Upper lobe of left lung (tissue), 5 donors: ENCODE data around the genes GPC5, TGDS and UGGT2.

GRCh38 chr13:91154451-91155041 is 243.9 kb upstream of the GPC5 start:
- PRO-cap, 2 experiments, result no peak in any of the 2 experiments
- RAMPAGE, long total RNA, 4 experiments, result no peak in any of the 4 experiments

DNA sequence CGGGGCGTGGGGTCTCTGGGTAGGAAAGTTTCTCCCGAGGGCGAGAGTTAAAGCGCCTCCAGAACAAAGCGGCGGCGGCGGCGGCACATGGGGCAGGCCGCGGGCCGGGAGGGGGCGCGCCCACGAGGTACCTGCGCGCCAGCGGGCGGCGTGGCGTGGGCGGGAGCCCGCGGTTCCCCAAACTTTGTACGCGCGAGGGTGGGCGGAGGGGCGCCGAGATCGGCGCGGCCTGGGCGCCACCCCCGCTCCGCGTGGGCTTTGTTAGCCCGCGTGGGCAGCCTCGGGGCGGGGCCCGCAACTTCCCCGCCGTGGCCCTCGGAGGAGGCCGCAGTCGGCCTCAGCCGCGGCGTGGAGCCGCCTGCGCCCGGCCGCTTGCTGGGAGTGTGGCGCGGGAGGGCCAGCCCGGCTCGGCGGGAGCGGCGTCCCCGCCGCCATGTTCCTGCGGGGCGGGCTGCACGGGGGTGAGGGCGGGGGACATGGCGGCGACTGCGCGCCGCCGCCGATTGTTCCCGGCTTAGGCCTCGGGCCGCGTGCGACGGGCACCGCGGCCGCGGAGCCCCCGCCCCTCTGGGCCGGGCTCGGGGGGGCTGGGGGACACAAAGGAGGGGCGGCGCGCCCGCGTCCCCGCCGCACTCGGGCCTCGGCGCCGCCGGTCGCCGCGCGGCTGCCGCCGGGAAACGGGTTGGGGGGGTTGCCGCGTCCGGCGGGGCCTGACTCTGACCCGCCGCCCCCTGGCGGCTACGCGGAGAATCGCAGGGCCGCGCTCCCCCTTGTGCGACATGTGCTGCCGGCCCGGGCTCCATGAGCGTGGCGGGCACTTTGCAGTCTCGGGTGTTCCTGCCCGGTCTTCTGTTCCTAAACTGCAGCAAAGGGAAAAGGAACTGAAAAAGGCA is 49.8 kb upstream of the GPC5 start:
- PRO-cap, 2 experiments, result peak in 2 of 2 experiments; most common plus-strand start position 464 of the sequence (in 2); most common minus-strand start position 569 of the sequence (in 2)
- RAMPAGE, long total RNA, 4 experiments, result no peak in any of the 4 experiments

DNA sequence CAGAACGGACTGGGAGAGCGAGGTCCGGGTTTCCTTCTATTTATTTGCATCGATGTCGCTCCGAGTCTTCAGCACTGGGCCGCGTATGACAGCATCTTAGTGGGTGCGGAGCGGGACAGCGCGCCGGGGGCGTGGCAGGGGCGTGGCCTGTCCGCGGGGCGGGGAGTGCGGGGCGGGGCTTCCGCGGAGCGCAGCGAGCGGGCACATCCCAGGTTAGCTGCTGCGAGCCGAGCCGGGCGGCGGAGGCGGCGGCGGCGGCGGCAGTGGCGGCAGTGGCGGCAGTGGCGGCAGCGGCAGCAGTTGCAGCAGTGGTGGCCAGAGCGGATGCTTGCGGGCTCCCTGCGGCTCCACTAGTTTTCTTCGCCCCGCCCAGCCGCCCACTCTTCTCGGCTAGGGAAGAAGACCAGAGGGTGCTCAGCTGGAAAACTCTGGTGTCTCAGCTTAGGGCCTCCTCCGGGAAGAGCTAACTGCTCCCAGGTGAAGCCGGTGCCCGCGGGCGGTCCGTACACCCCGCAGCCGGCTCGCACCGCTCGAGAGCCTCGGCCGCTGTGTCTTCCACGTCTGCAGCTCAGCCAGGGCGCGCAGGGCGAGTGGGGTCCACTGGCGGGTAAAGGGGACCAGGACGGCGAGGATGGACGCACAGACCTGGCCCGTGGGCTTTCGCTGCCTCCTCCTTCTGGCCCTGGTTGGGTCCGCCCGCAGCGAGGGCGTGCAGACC is at the start of gene GPC5:
Gene GPC5, plus strand, starts transcription at position 206 of the 718 bp plus-strand sequence.
- PRO-cap, 2 experiments, result no peak in any of the 2 experiments
- RAMPAGE, long total RNA, 4 experiments, result start-site peak on the plus strand in 2 of 4 experiments, centred at positions 244 to 250 of the sequence, 56 to 76 reads per replicate

DNA sequence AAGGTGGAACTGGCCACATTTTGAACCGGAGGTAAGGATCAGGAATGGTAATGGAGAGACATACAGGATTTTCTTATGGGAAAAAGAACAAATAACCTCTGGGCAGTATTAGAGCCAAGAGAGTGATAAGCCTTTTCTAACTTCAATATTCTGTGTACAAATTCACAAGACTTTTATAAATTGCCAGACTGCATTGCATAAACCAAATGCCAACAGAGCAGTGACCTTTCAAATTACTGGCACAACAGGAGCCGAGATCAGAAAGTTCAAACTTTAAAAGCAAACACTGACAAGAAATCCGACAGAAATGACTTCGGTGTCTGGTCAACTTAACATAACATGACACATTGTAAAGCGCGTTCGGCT is 737.1 kb downstream of the GPC5 start:
- PRO-cap, 2 experiments, result no peak in any of the 2 experiments
- RAMPAGE, long total RNA, 4 experiments, result no peak in any of the 4 experiments

DNA sequence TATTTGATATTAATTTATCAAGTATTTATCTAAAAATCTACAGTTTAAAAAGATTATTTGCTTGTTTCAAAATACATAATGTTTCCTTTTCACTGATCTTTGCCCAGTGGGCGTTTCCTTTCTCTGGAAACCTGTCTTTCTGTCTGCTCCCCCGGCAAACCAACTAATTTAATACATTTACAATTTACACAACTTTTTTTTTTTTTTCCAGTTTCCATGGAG is 5.2 kb downstream of the GPC6 start:
- PRO-cap, 2 experiments, result no peak in any of the 2 experiments
- RAMPAGE, long total RNA, 4 experiments, result no peak in any of the 4 experiments

GRCh38 chr13:93767267-93767799 is 540.7 kb downstream of the GPC6 start:
- PRO-cap, 2 experiments, result no peak in any of the 2 experiments
- RAMPAGE, long total RNA, 4 experiments, result no peak in any of the 4 experiments

DNA sequence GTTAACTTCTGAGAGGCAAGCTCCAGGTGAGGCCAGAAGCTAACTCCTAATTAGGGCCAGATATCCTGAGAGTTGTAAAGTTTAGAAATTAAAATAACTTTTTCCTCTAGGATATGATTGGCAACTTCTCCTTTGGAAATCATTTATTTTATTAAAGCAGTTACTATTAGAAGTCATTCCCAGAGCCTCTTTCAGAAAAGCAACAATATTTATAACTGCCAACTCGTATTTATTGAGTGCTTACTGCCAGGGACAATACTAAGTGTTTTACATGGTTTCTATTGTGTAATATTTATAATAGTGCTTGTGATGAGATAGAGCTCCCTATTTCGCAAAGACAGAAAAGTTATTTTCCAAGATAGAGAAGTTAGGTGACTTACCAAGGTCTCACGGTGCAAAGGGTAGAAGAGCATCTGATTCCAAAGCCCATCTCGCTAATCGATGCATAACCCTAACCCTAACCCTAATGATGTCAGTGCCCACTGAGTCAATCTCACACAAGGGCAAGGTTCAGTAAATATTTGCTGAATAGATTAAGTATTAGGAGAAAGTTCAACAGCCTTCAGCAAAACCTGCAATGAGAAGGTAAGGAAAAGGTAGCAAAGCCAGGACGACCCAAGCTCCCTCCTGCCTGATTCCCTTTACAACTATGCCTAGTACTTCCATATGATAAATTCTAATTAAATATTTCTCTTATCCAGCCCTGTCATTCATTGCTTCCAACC is 187.5 kb downstream of the DCT start:
- PRO-cap, 2 experiments, result no peak in any of the 2 experiments
- RAMPAGE, long total RNA, 4 experiments, result no peak in any of the 4 experiments

- PRO-cap, 2 experiments, result peak in 2 of 2 experiments; most common plus-strand start chr13:94596313 (in 1); most common minus-strand start chr13:94596152 (in 1)
- RAMPAGE, long total RNA, 4 experiments, result start-site peak on the minus strand in 3 of 4 experiments, at chr13:94596141-94596282 at its widest, 9 to 520 reads per replicate
Observed at GRCh38 chr13:94595972-94596499, at the start of gene TGDS. Gene TGDS (minus strand): TSS chr13:94596152.

GRCh38 chr13:94599666-94600387 is 1.8 kb upstream of the GPR180 start:
- PRO-cap, 2 experiments, result no peak in any of the 2 experiments
- RAMPAGE, long total RNA, 4 experiments, result no peak in any of the 4 experiments

- PRO-cap, 2 experiments, result no peak in any of the 2 experiments
- RAMPAGE, long total RNA, 4 experiments, result no peak in any of the 4 experiments
Observed at GRCh38 chr13:94859236-94859768, 147.0 kb upstream of the SOX21 start.

DNA sequence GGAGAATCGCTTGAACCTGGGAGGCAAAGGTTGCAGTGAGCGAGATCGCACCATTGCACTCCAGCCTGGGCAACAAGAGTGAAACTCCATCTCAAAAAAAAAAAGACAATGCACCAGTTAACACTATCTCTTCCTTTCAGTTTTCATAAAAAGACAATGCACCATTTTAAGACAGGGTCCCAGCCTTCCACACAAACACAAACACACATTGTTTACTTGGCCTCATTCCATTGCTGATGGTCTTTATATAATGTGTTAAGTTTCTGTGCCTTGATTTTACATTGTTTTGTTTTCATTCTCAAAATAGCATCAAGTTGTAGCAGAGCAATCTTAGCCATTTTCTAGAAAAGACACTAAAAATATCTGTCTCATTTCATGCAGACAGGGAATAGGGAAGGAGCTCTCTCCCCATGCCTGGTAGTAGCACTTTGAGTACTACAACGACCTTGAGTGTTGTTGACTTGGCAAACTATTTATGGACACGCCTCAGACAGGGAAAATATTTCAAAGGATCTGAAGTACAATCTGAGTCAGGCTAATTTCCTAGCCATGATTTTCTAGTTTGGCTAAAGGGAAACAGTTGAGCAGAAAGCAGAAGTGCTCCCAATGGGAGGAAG is 120.7 kb downstream of the ABCC4 start:
- PRO-cap, 2 experiments, result no peak in any of the 2 experiments
- RAMPAGE, long total RNA, 4 experiments, result no peak in any of the 4 experiments

DNA sequence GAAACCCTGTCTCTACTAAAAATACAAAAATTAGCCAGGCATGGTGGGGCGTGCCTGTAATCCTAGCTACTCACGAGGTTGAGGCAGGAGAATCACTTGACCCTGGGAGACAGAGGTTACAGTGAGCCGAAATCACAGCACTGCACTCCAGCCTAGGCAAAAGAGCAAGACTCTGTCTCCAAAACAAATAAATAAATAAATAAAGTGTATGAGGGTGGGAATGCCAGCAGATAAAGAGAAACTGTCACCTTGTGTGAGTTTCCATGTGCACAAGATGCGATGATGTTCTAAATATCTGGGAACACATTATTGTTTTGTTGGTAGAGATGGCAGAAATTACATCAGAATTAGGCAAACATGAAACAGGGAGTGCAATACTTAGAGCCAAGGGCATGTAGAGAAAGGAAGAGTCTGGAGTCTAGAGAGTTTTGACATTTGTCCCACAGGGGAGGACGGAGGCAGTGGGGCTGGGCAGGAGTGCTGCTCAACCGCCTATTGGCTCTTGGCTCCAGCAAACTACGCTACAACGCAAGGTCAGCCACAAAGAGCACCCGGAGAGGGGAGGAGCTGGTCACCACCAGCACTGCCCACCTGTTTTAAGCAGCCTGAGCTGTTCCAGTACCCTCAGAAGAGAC is 108.4 kb downstream of the ABCC4 start:
- PRO-cap, 2 experiments, result no peak in any of the 2 experiments
- RAMPAGE, long total RNA, 4 experiments, result no peak in any of the 4 experiments

- PRO-cap, 2 experiments, result no peak in any of the 2 experiments
- RAMPAGE, long total RNA, 4 experiments, result no peak in any of the 4 experiments
Observed at GRCh38 chr13:95227010-95227209, 74.3 kb downstream of the ABCC4 start.

- PRO-cap, 2 experiments, result peak in 2 of 2 experiments; most common plus-strand start chr13:95300815 (in 2)
- RAMPAGE, long total RNA, 4 experiments, result no peak in any of the 4 experiments
Observed at GRCh38 chr13:95300722-95301120, 530 bp downstream of the ABCC4 start.

DNA sequence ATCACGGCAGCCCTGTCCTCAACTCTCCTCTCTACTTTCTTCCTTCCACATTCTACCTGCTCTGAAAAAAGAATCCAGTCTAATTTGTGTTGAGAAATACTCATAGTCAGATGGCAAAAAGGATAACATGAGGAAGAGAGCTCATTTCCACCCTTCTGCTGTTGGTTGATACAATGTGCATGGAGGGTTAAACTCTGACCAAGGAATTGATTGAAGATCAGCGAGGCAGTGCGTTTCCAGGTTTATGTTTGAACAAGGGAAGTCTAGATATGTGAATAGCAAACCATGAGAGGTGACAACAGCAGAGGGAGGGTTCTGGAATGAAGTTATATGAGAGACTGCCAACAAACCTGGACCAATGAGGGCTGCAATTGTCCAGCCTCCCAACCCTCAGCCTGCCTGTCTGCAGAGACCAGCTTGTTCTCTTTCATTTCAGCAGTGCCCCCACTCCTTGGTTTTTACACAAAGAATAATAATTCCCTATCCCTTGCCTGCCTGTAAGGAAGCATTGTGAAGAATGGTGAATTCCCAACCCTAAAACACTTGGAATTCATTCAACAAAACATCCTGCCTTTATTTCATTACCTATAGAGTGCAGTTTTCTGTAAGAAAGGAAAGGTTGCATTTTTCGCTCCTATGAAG is 53.4 kb upstream of the ABCC4 start:
- PRO-cap, 2 experiments, result no peak in any of the 2 experiments
- RAMPAGE, long total RNA, 4 experiments, result no peak in any of the 4 experiments

DNA sequence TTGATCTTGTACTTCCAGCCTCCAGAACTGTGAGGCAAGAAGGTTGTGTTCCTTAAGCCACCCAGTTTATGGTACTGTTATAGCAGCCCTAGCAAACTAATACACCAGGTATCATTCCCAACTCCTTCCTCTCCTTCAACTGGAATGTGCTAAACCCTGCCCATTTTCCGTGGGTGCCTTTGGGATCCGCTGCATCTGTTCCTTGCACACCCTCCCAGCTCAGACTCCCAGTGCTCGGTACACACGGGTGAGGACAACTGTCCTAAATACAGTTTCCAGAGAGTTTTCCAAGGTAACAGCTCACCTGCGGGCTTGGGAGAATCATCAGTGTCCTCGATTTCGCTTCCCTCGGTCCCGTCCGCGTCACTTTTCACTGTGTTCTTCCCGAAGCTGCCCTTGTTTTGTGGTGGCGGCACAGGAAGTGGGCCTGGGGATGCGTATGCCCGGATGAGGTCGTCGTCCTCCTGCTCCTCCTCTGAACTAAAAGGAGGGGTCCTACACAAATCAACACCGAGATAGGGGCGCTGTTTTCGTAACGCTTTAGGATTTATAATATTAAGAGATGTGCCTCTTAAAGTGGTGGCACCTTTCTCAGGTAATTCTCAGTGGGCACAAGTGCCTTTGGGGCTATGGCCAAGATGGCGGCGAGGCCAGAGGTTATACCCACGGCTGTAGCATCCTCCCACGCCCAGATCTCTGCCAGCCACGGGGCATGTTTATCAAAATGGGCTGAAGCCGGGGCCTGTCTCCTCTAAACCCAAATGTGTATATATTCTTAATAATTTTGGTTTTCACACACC is 34.9 kb downstream of the CLDN10 start:
- PRO-cap, 2 experiments, result no peak in any of the 2 experiments
- RAMPAGE, long total RNA, 4 experiments, result start-site peak on the minus strand in 1 of 4 experiments, centred at position 388 of the sequence, 5 reads per replicate

GRCh38 chr13:95876320-95876590 is 176.9 kb downstream of the UGGT2 start:
- PRO-cap, 2 experiments, result no peak in any of the 2 experiments
- RAMPAGE, long total RNA, 4 experiments, result no peak in any of the 4 experiments

DNA sequence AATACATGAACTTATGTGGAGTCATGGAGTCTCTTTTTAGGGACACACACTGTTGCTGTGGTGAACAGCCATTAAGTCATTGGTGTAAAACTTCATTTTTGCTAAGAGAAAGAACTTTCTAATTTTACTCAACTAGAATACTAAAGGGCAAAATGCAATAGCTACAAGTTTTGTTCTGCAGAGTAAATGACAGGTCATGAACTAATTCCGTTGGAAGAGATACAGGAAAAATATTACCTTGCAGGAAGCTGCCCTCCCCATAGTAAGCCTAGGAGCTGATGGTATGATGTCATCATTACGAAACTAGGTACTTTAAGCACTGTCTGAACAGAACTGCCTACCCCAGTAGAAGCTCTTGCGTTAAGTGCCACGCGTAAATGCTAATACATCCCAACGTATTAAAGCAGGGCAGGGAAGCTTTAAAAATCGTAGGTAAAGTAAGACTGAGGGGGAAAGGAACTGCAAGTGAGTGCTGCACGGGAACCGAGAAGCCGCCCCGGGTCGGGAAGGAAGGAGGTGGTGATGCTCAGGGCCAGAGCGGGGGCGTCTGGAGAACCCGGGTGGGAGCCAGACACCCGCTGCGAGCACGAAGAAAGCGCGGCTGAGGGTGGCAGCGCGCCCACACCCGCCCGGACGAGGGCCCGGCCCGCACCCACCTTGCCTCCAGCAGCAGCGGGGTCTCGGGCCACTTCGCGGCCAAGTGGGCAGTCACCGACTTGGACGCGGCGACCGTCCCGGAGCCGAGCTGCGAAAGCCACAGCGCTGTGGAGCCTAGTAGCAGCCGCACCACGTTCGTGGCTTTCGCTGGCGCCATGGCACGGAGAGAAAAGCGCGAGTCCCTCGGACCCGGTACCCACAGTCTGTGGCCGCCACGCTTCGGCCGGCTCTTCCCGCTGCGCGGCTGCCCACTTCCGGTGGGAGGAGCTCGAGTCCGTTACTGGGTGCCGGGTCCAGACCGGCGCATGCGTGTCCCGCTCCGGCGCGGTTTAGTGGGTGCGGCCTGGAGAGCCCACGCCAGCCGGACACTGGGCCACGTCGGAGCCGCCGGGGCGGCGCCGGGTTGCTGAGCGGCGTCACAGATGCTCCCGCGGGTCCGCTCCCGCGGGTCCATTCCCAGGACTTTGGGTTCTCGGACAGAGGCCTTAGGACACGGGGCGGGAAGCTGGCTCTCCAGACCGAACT is at the start of gene UGGT2:
Gene UGGT2, minus strand, starts transcription at position 903 of the 1,182 bp plus-strand sequence.
- PRO-cap, 2 experiments, result peak in 2 of 2 experiments; most common plus-strand start position 1,110 of the sequence (in 1); most common minus-strand start position 862 of the sequence (in 1)
- RAMPAGE, long total RNA, 4 experiments, result start-site peak on the plus strand in 1 of 4 experiments, centred at position 1,071 of the sequence, 11 reads per replicate; start-site peak on the minus strand in 4 of 4 experiments, centred at positions 882 to 905 of the sequence, 47 to 765 reads per replicate

DNA sequence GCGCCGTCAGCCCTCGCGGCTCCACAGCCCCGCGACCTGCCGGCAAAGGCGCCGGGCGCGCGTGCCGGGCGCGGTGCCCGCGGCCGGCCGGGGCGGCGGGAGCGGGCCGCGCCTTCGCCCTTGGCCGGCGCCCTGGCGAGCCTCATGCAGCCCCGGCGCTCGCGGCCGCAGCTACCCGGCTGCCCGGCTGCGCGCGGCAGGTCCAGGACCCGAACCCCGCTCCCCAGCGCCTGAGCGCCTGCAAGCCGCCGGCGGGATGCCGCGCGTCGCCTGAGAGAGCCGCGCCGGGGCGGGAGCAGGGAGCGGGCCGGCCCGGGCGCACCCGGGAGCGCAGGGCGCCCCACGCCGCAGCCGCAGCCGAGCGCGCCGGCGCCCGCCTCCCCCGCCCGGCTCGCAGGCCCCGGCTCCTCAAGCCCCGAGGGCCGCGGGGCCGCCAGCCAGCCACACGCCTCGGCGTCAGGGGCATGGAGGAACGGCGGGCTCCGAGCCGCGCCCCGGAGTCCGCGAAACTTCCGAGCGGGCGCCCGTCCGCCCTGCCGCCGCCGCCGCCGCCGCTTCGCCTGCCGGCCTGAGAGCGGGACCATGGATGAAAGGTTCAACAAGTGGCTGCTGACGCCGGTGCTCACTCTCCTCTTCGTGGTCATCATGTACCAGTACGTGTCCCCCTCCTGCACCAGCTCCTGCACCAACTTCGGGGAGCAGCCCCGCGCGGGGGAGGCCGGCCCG is 537 bp downstream of the HS6ST3 start:
- PRO-cap, 2 experiments, result no peak in any of the 2 experiments
- RAMPAGE, long total RNA, 4 experiments, result no peak in any of the 4 experiments

GRCh38 chr13:97109737-97110270 is 112.3 kb upstream of the MBNL2 start:
- PRO-cap, 2 experiments, result peak in 1 of 2 experiments; most common plus-strand start chr13:97109995 (in 1); most common minus-strand start chr13:97109891 (in 1)
- RAMPAGE, long total RNA, 4 experiments, result no peak in any of the 4 experiments